ENCODE measurements around a stretch of chr2.

DNA sequence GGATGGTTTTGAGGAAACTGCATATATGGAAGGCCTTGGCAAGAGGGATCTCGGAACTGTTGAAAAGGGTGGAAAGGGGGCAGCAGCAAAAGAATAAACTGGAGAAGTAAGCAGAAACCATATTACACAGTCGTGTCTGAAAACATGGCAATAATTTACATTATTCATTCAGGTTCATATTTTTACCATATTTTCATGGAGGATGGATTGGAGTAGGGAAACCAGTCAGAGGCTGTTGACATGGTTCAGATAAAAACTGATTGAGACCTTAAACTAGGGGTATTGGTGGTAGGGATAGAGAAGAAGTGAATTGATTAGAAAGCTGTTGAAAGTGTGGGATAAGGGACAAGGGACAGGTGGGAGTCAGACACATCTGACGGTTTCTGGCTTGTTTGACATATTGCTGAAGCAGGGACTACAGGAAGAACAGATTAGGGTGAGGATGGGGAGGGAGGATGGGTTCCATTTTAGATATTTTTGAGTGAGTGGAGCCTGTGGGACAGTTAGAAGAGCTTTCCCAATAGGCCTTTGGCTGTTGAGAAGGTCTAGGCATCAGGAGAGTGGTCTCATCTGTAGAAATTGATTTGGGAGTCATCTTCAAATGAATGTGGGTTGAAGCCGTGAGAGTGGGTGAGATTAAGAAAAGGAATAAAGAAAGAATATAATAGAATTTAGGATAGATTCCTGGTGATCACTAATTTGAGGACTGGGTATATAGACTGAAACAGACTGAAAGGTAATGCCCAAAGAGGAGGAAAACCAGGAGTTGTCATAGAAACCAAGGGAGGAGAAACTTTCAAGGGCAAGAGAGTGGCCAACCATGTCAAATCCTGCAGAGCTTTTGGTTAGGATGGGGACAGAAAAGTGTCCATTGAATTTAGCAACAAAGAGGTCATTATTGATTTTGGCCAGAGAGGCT is 193.5 kb downstream of the CAMKMT start:
- RRBS = no CpG with 5 or more reads among the region's 4 CpGs

- RRBS = 82% methylated on average over 9 of the region's 31 CpGs
Measured at GRCh38 chr2:44937760-44938298, 3.7 kb upstream of the SIX3 start.

- RRBS = 93% methylated on average over 24 of the region's 49 CpGs
Measured at GRCh38 chr2:44952019-44952641, 10.6 kb downstream of the SIX3 start.

GRCh38 chr2:45273527-45273731 is 264.2 kb upstream of the SIX2 start:
- RRBS = no CpG with 5 or more reads among the region's 2 CpGs

- RRBS = 86% methylated on average over 2 of the region's 5 CpGs
Measured at GRCh38 chr2:45274127-45274599, 264.9 kb upstream of the SIX2 start.

- RRBS = no CpG with 5 or more reads among the region's 1 CpG
Measured at GRCh38 chr2:45330748-45330990, 280.4 kb downstream of the SRBD1 start.

- RRBS = no CpG with 5 or more reads among the region's 9 CpGs
Measured at GRCh38 chr2:45729434-45730477, 78.3 kb downstream of the PRKCE start.

- RRBS = no CpG with 5 or more reads among the region's 11 CpGs
Measured at GRCh38 chr2:45774498-45775217, 123.2 kb downstream of the PRKCE start.

GRCh38 chr2:45922410-45922931 is 271.0 kb downstream of the PRKCE start:
- RRBS = no CpG with 5 or more reads among the region's 6 CpGs

DNA sequence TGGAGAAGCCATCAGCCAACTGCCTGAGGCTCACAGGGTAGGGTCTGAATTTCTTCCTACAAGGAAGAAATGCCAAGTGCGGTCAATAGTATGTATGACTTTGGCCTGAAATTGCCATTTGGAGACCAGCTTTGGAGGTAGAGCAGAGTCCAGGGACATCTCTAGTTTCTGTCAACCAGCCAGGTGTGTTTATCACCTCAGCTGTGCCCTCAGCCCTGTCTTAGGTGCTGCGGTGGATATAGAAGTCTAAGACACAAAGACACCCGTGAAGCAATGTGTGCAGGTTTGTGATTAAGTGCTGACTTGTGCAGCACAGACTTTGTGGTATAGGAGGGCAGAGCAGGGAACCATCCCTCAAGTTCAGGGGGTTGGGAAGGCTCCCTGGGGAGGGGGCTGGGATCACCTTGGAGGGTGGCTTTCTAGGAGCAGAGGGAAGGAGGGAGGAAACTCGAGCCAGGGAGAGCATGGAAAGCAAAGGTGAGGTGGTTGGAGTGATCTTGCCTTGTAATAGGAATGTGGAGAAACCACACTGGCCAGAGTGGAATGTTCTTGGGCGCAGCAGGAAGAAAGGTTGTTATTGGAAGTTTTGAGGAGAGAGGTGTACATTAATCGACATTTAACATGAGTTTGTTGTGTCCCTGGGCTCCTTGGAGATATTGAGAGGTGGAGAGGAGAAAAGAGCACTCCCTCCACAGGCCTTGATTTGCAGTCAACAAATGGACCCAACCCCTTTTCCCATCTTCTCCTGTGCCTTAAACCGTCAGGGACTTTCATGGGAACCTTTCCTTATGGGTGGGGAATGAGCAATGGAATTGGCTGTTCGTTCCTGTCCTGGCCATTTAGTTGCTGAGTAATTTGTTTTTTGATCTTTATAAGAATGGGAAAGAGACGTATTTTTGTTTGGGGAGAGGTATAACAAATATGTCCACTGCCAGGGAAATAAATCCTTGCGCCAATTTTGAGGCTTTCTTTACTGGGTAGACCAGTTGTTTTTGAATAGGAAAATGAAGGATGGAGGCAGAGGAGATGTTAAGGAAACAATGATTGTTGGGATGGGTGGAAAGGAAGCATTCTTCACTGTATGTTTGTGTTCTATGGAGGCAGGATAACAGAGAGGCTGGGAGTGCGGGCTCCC is 272.3 kb downstream of the PRKCE start:
- RRBS = no CpG with 5 or more reads among the region's 11 CpGs

DNA sequence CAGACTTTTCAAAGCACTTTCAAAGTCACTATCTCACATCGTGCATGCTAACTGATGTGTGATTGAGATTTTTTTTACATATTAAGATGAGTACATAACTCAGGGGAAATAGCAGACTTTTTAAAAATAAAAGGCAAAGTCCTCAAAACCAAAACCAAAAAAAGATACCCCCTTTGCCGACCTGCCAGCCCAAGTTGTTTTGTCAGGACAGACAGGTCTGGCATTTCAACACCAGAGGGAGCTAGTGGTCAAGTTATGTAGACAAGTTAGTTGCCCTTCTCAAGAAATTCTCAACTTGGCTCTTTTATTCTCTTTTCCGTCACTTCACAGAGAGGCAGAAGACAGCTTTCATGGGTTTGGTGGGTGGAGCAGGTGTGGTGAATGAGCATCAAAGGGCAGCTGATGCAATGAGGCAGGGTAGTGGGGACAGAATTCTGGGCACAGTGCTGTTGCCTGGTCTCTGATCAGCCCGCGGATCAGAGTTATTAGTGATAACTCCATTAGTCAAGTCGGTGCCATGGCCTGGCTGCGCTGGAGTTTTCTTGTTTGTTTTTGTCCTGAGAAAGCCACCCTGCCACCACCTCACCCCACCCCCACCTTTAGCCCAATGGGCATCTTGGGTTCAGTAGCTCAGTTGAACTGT is 303.7 kb upstream of the EPAS1 start:
- RRBS = no CpG with 5 or more reads among the region's 7 CpGs

GRCh38 chr2:46003742-46004913 is 293.1 kb upstream of the EPAS1 start:
- RRBS = no CpG with 5 or more reads among the region's 14 CpGs

- RRBS = no CpG with 5 or more reads among the region's 8 CpGs
Measured at GRCh38 chr2:46032140-46032658, 265.0 kb upstream of the EPAS1 start.

- RRBS = no CpG with 5 or more reads among the region's 5 CpGs
Measured at GRCh38 chr2:46142501-46143237, 154.5 kb upstream of the EPAS1 start.

DNA sequence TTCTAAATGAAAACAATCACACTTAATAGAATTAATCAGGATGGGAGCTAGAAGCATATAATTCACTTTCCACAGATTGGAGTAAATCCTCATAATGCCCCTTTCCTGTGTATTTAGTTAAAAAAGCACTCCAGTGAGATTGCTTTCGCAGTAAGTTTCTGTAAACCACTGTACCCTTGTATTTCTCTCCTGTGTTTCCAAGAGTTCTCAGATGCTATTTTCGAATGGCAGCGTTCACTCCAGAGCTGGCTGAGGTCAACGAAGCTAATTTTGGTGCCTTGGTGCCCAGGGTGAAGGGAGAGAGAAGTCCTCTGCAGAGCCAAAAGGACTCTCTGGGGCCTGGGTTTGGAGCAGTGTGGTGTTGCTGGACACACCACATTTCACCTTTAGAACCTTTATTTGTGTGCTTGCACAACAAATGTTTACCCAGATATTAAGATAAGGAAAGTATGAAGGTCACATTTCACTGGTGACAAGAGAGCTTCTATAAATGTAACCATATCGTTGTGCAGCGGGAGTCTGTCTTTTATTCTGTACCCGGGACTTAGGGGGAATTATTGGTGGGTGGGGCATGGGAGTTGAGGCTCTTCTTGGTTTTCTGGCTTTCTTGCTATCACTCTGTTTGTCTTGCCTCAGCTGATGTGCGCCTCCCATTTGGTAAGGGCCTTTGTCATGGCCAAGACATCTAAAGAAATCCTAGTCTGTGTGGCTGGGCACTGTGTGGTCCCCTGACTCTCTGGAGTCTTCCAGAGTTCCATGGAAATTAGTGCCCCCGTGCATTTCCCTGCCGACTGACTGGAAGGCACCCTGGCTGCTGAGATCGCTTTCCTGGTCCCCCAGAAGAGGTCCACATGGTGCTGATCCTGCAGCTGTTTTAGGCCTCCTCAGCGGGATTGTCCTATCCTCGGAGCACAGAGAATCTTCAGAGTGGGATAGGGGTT is 10.0 kb downstream of the EPAS1 start:
- RRBS = no CpG with 5 or more reads among the region's 13 CpGs

DNA sequence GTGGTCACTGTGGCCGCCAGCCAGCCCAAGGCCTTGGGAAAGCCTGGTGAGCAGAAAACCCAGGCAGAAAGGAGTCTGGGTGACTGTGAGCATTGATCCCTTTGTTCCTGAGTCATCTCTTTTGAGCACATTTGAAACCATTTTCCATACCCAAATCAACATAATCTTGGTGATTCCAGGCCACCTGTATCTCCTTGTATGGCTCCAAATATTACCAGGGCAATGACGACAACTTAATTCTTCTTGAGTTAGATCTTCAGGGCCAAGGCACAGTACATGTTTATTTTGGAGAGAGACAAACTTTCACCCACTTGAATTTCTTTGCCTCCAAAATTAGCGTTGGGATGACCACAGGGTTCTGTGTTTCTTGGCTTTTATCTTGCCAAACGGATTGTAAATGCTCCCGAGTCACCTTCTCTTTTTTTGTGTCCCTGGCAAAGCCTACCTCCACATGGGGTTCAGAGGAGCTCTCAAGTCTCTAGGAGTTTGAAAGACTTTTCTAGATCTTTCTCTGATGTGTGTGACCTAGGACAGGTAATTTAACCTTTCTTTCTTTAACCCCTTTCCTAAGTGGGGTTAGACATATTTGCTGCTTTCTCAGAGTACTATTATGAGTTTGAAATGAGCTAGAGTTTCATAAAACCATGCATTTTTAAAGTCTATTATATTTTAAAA is 14.7 kb downstream of the EPAS1 start:
- RRBS = no CpG with 5 or more reads among the region's 5 CpGs

DNA sequence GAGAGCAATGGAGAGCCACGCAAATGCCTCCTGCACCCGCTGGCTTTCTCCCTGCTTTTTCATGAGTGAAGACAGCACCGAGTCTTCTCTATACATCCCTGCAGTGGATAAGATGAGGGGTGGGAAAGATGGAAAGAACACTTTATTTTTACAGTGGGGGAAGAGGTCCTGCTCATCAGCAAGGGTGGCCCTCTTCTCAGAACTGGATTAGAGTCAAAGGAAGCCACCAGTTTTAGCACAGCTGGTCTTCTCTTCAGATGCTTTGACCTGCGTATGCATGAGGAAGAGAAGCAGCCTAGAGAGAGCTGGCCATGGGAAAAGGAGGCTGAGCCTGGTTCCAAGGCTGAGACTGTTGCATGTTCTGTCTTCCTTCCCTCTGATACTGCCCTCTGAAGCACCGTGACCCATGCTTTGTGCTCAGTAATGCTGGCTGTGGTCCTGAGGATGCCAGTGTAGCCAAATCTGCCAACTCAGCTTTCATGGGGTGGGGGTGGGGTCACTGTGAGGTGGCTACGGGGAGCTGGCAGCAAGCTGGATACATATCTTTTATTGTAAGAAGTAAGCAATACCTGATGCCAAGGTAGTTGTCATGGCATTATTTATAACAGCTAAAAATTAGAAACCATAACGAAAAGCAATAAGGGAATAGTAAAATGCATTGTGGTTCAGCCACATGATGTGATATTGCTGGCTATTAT is 41.4 kb downstream of the EPAS1 start:
- RRBS = no CpG with 5 or more reads among the region's 7 CpGs

GRCh38 chr2:46363917-46364209 is 66.7 kb downstream of the EPAS1 start:
- RRBS = no CpG with 5 or more reads among the region's 1 CpG

- RRBS = no CpG with 5 or more reads among the region's 7 CpGs
Measured at GRCh38 chr2:46382863-46383186, 85.6 kb downstream of the EPAS1 start.

DNA sequence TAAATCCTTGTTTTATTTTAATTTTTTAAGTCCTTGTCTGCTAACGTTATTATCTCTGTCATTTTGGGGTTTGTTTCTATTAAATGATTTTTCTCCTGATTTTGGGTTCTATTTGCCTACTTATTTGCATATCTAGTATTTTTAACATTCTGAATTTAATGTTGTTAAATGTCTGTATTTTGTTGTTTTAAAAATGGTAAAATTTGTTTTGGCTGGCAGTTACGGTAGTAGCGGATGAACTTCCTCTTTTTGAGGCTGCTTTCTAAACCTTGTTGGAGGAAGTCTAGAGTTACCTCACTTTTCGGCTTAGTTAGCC is 7.9 kb upstream of the RHOQ start:
- RRBS = no CpG with 5 or more reads among the region's 4 CpGs